Glomerular endothelial cell (primary cell): ENCODE measurements around the gene ZIC4.

GRCh38 chr3:142888172-142888479 lies 757 bp downstream of the PCOLCE2 start:
- RAMPAGE, long total RNA, result no peak

GRCh38 chr3:143120398-143120820 lies 838 bp downstream of the CHST2 start:
- RAMPAGE, long total RNA, result no peak

GRCh38 chr3:143120821-143121909 lies 1.6 kb downstream of the CHST2 start:
- RAMPAGE, long total RNA, result no peak

DNA sequence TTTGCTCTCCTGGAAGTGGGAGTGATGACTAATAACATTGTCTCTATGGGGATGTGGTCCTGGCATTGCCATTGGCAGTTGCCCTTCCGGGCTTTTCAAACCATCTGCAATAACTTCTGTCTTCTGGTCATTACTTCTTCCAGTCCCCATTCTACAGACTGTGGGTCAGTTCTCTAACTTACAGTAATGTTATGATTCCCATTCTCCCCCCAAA lies 15.7 kb downstream of the CHST2 start:
- RAMPAGE, long total RNA, result no peak

- RAMPAGE, long total RNA, result no peak
These were observed 51.7 kb downstream of the CHST2 start for GRCh38 chr3:143171045-143171807.

DNA sequence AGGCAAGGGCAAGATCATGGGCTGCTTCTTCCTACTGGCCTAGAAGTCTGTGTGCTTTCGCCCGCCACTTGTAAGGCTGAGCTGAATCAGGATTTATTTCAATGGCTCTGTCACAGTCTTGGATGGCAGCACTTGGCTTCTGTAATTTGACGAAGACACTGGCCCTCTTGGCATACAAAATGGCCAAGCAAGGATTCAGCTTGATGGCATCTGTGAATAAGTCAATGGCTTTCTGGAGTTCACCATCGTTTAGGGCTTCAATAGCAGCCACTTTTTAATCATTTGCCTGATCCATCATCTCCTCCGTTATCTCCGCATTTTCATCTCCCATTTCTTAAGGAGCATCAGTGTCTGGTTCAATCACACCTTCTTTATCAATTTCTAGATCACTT lies 330.7 kb downstream of the SLC9A9 start:
- RAMPAGE, long total RNA, result no peak

DNA sequence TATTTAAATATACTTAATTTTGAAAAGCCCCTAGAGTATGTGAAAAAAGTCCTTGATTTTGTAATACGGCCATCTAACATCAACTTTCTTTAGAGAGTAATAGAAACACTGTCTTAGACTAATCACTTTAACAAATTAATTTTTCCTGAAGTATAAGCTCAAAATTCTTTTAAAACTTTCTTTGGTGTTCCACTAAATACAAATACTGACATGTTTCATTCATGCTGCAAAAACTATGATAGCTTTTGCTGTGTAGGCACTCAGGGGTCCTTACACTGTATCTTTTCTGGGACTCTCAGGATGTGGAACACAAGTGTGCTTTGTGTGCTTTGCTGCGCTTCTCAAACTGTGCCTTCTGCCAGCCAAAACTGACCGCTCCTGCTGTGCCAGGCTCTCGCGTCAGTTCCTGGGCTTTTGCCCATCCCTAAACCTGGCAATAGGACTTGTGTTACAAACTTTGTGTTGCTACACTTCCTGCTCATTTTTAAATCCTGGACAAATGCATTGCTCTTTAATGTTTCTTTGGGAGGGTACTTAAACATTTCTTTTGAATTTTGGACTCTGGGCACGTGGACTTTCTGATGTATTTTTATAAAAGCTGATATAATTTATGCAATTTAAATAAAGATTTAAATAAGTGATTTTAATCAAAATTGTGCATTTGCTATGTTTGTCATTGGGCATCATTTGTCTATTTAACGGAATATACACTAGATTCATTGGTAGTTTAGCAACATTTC lies 60.3 kb downstream of the DIPK2A start:
- RAMPAGE, long total RNA, result no peak

GRCh38 chr3:145698149-145698692 lies 462.8 kb downstream of the PLOD2 start:
- RAMPAGE, long total RNA, result no peak

DNA sequence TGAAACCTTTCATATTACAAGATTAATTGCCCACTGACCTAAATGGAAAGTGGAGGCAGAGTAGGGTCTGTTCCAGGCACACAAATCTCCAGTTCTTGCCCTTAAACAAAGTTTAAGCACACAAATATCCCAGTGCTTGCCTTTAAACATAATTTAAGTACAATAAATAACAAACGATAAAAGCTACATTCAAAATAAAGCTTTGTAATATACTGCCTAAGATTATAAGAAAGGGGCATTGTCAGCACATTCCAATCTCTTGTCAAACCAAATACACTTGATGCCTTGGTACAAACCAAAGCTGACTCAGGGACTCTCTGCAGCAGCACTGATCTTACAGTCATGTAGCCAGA lies 18.4 kb downstream of the PLOD2 start:
- RAMPAGE, long total RNA, result no peak

DNA sequence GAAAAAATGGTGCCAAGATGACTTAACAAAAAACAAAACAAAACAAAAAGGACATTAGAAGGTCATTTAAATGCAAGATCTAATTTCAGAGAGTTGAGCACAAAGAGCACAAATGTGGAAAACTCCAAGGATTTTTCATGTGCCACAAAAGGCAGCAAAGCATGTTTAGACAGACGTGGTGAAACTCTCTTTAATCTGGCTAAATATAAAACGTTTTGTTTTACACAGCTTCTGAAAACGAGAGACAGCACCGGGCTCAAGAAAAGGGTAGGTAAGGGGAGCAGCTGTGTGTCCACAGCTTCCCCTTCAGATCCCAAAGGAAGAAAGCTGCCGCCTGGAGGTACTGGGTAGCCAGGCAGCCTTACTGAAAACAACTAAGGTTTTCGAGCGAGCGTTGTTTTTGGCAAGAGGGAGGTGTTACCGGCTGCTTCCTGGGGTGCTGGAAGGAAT lies 953 bp downstream of the PLOD2 start:
- RAMPAGE, long total RNA, result no peak

GRCh38 chr3:146540192-146540741 lies 4.1 kb downstream of the PLSCR1 start:
- RAMPAGE, long total RNA, result no peak

DNA sequence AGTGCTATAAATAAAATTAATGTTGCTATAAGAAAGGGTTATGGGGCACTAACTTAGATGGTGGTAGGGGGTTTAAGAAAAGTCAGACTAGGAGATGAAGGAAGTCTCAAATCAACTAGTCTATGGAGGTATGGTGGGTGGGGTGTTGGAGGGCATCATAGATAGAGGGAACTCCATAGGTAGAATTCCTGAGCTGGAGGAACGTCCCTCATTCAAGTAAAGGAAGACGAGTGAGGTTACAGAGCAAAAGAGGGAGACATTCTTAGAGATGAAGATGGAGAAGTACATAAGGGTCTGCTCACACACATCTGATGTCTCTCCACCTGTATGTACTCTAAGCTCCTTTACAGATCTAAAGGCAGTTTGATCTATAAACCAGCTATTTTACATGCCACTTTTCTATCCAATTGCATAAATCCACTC lies 1.5 kb downstream of the PLSCR1 start:
- RAMPAGE, long total RNA, result no peak

DNA sequence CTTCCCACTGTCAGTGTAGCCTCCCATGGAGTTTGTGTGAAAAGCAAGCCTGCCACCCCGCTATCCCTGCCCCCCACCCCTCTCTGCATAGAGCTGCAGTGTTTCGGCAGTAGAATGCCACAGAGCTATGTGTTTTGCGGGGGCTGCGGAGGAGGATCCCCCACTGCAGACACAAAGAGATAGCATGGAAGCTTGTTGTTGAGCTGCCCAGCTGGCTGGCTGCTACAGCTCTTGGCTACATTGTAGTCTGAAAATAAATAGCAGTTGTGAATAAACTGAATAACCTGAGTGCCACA lies 53.2 kb upstream of the PLSCR5 start:
- RAMPAGE, long total RNA, result no peak

DNA sequence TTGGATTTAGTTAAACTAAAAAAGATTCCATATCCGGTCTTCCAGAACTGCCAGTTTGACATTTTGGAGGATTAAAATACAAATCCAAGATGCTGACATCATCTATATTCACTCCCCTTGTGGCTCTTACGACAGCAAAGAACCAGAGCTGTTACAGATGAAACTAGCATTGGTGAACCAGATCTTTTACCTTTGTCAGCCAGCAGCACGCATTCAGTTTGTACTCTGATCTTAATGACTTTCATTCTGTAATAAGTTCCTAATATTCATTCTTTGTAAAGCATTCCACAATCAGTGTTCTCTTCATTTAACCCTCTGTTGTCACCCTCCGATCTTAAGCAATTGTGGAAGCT lies 218.6 kb downstream of the ZIC4 start:
- RAMPAGE, long total RNA, result no peak

DNA sequence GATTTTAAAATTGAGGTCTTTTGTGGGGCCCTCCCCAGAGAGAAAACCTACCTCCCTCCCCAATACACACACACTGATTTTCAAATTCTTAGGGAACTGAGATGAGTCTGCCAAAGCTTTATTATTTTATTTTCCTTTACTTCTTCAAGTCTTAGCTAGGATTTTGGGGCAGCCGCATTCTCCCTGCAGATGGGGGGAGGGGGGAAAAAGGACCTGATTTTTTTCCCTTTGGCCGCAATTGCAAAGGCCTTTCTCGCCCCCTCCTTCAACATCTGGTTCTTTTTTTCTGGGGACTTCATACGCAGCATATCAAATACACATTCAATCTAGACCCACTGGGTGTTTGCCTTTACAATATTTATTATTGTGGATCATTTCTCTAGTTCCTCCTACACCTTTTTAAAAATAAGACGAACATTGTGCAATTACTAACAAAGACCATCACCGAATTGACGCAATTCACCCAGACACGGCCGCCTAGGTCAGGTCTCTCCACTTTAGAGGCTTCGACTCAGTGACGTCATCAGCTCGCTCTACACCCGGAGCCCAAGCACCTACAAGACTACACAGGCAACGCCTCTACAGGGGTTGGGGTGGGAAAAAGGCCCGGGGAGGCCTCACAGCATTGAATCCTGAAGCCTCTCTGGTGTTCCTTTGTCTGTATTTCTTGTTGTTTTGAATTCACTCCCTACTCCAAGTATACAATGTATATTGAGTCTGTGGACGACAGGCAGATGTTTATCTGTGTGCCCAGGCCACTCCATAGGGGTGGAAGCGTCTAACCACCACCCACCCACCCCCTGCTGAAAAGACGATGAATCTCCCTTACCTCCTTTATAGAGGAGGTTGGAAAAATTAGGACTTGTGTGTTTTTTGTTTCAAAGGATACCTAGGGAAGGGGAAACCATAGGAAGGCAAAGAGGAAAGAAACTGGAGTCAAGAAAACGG lies 16.7 kb downstream of the ZIC4 start:
- RAMPAGE, long total RNA, result no peak

DNA sequence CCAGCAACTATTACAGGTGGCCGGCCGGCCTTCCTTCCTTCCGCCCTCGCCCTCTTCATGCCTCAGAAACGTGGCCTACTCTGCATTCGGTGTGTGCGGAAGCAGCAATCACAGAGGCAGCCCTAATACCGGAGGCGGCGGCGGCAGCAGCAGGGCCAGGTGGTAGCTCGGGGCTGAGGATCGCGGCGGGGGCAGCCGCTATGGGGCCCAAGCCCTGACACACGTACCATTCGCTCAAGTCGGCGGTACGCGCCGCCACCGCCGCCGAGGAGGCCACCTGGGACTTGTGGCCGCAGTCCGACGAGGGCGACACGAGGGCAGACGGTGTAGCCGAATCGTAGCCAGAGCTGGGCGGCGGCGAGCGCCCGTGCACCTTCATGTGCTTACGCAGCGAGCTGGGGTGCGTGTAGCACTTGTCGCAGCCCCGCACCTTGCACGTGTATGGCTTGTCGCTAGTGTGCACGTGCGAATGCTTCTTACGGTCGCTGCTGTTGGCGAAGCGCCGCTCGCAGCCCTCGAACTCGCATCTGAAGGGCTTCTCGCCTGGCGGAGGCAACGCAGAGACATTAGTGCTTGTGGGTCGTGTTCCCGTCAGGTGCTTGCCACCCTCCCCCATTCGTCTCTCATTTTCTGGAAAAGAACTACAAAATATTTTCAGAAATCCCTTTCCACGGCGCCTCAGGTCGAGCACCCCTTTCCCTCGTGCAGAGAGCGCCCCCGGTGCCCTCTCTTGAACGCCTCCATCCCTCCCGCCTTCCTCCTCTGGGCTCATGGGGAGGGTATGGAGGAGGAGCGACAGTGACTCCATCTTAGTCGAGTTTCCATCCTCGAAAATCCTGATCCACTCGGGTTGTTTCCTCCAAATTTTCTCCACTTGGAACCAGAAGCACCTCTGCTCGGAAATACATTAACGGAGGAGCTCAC lies 15.4 kb downstream of the ZIC4 start:
- RAMPAGE, long total RNA, result no peak

- RAMPAGE, long total RNA, result no peak
These were observed 14.8 kb downstream of the ZIC4 start for GRCh38 chr3:147391628-147391949.

- RAMPAGE, long total RNA, result no peak
These were observed 7.2 kb downstream of the ZIC4 start for GRCh38 chr3:147398981-147399664.

DNA sequence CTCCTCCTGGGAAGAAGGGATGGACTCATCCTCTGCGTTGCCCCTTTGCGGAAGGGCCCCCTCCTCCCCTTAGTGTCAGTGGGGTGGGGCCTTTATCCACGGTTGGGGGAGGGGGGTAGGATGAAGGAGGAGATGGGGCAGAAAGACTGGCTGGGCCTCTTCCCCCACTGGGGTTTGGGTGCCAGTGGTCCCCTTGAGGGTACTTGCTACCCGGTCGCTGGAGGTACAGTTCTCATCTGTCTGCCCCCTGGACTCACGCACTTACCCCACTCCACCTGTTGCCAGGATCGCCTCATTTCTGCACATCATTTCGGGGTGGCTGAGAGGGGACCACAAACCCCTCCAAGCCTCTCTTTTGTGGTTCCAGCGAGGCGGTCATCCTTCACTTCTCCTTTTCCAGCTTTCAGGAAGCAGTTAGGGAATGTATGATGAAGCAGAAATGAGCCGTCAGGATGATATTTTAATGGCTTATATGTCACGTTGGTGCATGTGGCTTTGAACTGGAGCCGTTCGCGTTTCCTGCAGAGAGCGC lies at the start of gene ZIC4:
TSS of gene ZIC4 (minus strand) at position 446 of the 532 bp plus-strand sequence.
- RAMPAGE, long total RNA, result no peak

- RAMPAGE, long total RNA, result no peak
These were observed 2.2 kb downstream of the ZIC1 start for GRCh38 chr3:147411376-147411767.